ENCODE results near the genes GARIN6, ANKS1B, ARL1 and PARPBP.

DNA sequence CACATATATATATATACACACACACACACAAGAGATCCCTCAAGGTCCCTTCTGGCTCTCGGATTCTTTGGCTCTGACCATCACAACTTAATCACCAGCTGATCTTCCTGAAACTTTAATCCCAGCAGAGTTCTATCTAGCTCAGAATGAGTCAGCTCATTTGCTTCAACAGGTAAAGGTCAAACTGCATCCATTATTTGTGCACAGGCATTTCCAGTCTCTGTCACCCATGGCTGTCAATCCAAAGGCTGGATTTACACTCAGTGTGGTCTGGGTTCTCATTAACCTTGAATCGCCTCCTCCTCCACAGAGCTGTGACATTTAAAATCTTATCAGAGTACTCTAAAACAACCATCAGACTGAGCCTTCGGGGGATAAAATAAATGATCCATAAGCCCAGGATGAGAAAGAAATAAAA is 113.3 kb upstream of the TMPO start:
- PRO-cap = no peak
- CAGE, long polyA plus RNA = no peak

DNA sequence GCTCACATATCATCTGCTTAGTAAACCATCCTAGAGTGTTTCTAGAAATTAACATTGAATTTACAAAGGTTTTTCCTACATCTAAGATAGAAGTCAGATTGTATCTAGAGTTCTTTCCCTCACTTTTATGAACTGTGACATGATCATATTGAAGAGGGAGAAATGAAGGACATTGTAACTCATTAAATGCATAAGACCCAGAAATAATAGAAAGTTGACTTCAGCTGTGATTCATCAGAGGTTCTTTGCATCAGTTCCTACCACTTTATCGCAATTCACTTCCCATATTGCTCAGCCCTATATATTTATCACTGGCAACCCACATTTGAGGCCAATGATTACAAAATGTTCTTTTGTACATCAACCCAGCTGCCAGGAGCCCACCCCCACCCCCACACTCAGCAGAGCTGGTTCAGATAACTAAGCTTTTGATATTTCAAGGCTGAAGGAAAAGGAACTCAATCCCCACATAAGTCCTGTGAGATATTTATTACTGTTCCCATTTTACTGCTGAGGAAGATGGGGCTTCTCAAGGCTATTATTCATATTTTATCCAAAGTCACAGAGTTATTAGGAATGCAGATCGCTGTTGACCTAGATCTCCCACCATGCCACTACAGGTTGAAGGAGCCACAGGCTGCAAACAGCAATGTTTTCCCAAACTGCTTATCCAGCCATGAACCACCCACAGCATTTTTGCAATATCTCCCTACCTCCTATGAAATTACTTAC is 51.2 kb upstream of the TMPO start:
- PRO-cap = no peak
- CAGE, long polyA plus RNA = no peak

DNA sequence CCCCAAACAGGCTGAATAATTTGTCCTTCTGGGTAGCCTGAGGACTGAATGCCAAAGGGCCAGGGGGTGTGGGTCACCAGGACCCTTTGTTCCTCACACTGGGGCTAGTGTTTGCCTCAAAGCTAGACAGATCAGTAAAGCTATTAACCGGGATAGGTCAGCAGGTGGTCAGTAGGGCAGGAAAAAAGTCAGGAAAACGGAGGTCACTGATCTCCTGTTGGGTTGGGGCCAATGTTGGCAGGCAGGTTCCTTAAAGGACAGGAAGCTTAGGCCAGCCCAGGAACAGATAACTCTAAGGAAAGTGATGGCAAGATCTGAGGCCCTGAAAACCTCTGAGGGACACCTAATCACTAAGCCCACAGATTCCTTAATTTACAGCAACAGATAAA is 22.8 kb upstream of the TMPO start:
- PRO-cap = no peak
- CAGE, long polyA plus RNA = no peak

GRCh38 chr12:99647316-99647839 is at the start of gene GARIN6:
TSS of gene GARIN6 (plus strand) at chr12:99647753.
- PRO-cap = no peak
- CAGE, long polyA plus RNA = no peak

- PRO-cap = no peak
- CAGE, long polyA plus RNA = no peak
Measured at GRCh38 chr12:99983714-99984156, 1.0 kb downstream of the ANKS1B start.

- PRO-cap = no peak
- CAGE, long polyA plus RNA = no peak
Measured at GRCh38 chr12:99984157-99985332, at the start of gene ANKS1B. TSS of gene ANKS1B (minus strand) at chr12:99984936.

- PRO-cap = no peak
- CAGE, long polyA plus RNA = no peak
Measured at GRCh38 chr12:100339307-100339609, 17.6 kb upstream of the SLC17A8 start.

DNA sequence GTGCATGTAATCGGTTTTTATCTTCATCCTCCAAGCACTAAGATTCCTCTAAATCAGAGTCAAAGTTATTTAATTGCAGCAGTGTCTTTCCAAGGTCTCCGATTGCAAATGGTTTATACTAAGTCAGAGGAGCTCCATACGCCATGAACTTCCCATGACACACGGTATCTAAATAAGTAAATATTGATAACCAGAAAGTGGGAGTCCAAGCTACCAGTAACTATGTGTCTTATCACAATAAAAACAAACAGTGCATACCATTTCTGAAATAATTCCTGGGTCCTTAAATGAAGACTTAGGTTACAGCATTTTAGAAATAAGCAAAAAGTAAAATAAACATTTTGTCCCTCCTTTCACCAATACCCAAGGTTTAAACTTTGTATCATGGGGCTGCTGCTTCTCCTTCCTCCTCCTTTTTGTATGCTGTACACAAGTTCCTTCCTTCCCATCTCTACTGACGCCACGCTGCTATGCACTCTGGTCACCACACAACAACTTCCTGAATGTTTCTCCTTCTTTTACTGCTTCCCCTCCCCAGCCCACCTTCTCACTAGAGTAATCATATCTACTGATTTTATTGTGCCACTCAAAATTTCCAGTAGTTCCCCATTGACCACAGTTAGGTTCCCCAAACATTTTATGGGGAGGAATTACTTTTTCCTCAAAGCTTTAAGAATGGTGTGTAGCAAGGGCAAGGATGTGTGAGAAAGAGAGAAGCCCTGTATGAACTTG is 10.7 kb downstream of the NR1H4 start:
- PRO-cap = no peak
- CAGE, long polyA plus RNA = no peak

GRCh38 chr12:101146279-101146939 is 63.6 kb downstream of the SLC5A8 start:
- PRO-cap = no peak
- CAGE, long polyA plus RNA = no peak

DNA sequence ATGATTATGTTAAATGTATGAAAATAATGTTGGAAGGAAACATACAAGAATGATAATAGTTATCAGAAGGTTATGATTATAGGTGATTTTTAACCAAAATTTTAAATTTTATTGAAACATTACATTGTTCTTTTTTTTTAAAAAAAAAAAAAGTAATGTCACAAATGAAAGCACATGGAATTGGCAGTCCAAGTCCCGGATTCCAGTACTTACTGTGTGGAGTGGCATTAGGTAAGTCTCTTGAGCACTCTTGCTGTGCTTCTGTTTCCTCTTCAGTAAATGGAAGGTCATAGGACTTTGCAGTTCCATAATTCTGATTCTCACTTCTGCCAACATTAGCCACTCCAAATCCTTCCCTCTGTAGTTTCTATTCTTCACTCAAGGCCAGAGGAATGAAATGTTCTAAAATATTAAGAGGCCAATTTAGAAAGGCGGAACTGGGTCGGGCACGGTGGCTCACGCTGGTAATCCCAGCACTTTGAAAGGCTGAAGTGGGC is 19.7 kb upstream of the SLC5A8 start:
- PRO-cap = no peak
- CAGE, long polyA plus RNA = no peak

DNA sequence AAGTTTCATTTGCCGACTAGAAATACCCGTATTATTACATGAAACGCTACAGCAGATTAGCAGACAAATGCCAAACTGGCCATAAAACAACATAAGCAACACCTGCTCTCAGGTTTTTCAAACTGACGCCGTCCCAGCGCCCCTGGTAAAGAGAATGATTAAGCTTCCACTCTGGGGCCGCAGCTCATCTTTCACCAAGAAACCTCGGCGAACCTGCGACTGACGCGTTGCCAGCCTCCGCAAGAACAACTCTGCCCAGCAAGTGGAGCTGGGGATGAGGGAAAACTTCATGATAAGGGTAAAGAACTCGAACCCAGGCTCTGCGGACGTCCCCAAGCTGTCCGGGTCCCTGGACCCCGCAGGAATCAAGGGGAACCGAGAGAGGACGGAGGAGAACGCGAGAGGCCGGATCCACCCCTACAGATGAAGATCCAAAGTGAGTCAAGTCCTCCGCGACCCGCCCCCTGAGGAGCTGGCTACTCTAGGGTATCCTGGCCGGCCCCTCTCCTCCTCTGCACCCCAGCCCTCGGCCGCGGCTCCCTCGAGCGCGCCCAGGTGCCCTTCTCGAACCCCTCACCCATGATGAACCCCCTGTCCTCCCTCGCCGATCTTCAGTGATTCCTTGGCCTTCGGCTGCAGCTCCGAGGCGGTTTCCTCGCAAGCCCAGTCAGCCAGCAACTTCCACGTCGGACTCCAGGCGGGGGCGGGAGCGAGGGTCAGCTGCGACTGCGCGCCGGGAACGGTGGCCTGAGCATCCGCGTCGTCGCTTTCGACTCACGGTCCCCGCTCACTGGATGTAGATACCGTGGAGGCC is at the start of gene ARL1:
TSS of gene ARL1 (minus strand) at position 708 of the 814 bp plus-strand sequence.
- PRO-cap = bidirectional peak, plus-strand start at position 766 of the sequence, minus-strand start at position 708 of the sequence
- CAGE, long polyA plus RNA = no peak

DNA sequence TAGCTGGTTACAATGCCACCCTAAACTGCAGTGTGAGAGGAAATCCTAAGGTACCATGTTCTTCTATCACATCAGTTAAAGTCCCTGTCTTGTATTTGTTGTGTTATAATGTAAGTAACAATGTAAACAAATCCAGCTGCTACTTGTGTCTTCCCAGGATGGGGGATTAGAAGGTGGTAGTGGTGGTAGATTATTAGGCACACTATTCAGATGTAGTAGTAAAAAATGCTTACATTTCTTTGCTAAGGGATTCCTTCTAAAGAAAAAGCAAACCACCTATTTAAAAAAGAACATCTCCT is 19.3 kb upstream of the CHPT1 start:
- PRO-cap = no peak
- CAGE, long polyA plus RNA = no peak

GRCh38 chr12:101715501-101716142 is 18.2 kb downstream of the CHPT1 start:
- PRO-cap = no peak
- CAGE, long polyA plus RNA = no peak

GRCh38 chr12:102119671-102120728 is at the start of gene PARPBP:
TSS of gene PARPBP (plus strand) at chr12:102120183.
- PRO-cap = bidirectional peak, plus-strand start at chr12:102120475, minus-strand start at chr12:102120114
- CAGE, long polyA plus RNA = start-site peak on the minus strand at chr12:102120060-102120102, 58 and 18 reads in 2 replicates

DNA sequence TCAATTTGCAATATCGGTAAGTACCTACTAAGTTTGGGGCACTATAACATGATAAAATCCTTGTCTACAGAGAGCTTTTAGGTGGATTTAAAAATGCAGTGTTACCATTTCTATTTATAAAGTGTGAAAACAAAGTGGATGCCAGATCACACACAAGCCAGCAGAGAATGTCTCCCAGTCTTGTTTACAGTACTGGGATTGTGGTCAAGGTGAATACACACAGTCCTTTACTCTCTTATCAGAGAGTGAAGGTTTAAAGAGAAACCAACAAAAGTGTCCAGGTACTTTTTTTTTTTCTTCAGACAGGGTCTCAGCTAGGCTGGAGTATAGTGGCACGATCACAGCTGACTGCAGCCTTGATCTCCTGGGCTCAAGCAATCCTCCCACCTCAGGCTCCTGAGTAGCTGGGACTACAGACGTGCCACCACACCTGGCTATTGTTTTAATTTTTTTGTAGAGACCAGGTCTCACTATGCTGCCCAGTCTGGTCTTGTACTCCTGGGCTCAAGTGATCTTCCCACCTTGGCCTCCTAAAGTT is 137.7 kb downstream of the IGF1 start:
- PRO-cap = no peak
- CAGE, long polyA plus RNA = no peak

DNA sequence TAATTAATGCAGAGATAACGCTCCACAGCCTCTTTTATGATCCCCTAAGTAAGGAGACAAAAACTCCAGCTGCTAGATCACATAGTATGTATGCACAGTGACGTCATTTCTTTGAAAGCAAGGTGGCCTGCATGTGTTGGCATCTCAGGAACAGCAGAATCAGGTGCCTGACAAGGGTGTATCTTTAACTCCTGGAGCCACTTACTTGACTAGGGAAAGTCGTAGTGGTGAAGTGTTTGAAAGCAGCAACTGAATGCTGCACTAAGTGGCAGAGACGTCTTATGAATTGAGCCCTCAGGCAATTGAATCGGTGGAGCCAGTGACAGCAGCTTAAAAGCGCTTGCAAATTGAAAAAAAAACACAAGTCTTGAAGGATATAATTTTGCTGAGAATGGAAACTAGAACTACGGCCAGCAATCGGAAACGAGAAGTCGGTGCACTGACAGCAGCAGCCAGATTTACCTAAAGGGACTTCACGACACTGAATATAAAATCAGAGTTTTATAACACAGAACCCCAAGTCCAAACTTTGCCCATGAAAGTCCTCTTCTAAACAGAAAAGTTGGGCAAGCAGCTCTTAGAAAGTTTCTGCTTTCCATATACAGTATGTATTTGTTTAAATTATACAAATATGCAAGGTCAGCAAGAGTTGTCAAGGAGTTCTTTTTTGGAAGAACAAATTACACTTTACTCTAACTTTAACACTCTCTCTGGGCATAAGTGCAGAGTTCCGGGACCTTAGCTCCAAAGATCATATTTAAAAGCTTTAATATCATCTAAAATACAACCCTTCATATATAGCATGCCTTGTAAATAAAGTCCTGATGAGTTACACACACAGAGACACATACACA is 1.1 kb downstream of the IGF1 start:
- PRO-cap = no peak
- CAGE, long polyA plus RNA = no peak

- PRO-cap = no peak
- CAGE, long polyA plus RNA = no peak
Measured at GRCh38 chr12:103848312-103848598, 7.2 kb upstream of the NT5DC3 start.

- PRO-cap = no peak
- CAGE, long polyA plus RNA = no peak
Measured at GRCh38 chr12:103852466-103853150, 11.6 kb upstream of the NT5DC3 start.

GRCh38 chr12:103925182-103925764 is 4.9 kb upstream of the HSP90B1 start:
- PRO-cap = no peak
- CAGE, long polyA plus RNA = no peak

DNA sequence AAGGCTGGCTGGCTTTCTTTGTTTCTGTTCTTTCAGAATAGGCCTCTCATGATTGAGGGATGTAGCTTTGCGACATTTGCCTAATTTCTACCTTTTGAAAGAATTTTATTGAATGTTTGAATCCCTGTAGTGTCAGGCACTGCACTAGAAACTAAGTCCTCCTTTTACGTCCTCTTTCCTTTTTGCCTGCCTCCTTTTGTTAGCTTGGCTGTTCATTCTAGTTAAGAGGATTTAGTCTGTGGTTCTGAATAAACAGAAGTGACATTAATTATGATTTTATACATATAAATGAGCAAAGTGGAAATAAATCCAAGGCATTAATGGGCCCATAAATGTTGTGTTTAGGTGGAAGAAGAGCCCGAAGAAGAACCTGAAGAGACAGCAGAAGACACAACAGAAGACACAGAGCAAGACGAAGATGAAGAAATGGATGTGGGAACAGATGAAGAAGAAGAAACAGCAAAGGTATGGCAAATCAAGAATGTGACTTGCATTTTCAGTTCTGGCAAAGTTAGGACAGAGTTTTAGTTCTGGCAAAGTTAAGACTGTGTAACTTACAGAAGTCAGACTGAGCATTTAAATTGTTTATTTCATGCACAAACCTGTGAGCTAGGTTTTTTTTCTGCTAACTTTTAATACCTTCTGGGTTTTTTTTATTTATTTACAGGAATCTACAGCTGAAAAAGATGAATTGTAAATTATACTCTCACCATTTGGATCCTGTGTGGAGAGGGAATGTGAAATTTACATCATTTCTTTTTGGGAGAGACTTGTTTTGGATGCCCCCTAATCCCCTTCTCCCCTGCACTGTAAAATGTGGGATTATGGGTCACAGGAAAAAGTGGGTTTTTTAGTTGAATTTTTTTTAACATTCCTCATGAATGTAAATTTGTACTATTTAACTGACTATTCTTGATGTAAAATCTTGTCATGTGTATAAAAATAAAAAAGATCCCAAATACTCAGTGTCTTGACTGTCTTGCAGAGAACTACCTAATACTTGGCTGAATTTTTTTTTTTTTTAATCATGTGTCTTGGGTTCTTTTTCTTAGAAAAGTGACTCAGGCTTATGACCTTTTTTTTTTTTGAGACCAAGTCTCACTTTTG is 9.7 kb downstream of the UQCC6 start:
- PRO-cap = no peak
- CAGE, long polyA plus RNA = no peak